ENCODE results near the genes DSG2, TTR and RNF125.

DNA sequence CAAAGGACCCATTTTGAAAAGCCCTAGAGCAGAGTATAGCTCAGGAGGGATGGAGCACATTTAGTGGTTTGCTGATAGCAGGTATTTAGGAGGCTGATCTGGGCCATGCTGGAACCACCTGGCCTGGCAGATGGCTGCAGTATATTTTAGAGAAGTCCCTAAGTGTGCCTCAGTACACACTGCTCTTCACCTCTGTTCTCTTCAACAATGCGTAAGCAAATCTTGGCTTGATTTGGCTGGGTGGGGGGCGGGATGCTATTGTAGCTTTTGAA lies 171.9 kb downstream of the HRH4 start:
- PRO-cap, result no peak

- PRO-cap, result no peak
These were observed 427.6 kb downstream of the ZNF521 start for GRCh38 chr18:24924311-24924865.

GRCh38 chr18:25288835-25289306 lies 63.1 kb downstream of the ZNF521 start:
- PRO-cap, result no peak

GRCh38 chr18:25349024-25349905 lies 2.7 kb downstream of the ZNF521 start:
- PRO-cap, result bidirectional peak, plus-strand start at chr18:25349773, minus-strand start at chr18:25349725

DNA sequence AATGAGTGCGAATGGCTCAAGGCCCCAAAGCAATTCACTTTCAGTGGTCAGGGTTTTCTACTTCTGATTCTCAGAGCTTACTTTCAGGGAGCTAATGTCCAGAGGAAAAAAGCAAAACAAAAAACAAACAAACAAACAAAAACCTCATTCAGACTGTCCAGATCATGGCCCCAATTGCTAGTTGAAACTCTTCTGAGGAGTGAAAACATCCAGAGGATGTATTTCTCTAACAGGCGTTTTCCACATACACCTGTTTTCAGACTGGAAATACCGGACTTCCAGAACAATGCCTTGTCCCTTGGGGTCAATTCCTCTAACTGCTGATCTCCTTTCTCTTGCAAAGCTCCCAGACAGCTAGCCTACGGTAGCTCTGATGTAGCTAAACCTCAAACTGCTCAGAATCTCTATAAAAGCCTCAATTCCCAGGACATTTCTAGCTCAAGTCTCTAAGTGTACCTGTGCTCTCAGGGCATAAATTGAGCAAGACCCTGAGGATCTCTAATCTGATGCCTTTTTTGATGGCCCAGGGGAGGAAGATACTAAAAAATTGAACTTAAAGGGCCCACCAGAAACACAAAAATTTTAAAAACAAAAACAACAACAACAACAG lies 323.5 kb upstream of the ZNF521 start:
- PRO-cap, result no peak

DNA sequence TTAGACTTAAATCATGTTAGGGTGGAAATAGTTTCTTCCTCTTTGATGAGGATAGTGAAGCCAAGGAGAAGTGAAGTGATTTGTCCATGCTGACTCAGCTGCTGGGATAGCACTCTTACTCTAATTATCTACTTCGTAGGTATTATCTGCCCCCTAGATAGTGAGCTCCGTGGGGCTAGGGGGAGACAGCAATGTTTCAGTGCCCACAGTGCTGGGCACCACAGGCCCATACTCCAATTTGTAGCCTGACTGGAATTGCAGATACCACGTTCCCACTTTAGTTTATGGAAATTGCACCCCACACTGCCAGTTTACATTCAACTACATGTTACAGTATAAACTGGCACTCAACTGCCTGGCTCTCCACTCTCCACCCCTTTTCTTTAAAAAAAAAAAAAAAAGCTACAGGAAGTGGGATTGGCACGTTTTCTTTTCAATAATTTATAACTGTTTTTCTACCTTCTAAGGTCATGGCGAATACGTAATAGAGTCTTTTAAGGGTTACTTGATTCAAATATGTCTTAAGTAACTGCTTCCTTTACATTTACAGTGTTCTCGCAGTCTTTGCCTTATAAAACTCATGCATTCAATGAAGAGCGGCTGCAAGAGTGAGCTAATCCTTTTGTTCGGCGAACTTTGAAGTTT lies 2.4 kb downstream of the KCTD1 start:
- PRO-cap, result bidirectional peak, plus-strand start at position 160 of the sequence, minus-strand start at position 96 of the sequence; bidirectional peak, plus-strand start at position 549 of the sequence, minus-strand start at position 353 of the sequence

- PRO-cap, result bidirectional peak, plus-strand start at chr18:26575343, minus-strand start at chr18:26575377; unidirectional peak, minus-strand start at chr18:26575580
These were observed 26.8 kb upstream of the KCTD1 start for GRCh38 chr18:26575056-26575731.

GRCh38 chr18:26649237-26649510 lies 100.8 kb upstream of the KCTD1 start:
- PRO-cap, result no peak

DNA sequence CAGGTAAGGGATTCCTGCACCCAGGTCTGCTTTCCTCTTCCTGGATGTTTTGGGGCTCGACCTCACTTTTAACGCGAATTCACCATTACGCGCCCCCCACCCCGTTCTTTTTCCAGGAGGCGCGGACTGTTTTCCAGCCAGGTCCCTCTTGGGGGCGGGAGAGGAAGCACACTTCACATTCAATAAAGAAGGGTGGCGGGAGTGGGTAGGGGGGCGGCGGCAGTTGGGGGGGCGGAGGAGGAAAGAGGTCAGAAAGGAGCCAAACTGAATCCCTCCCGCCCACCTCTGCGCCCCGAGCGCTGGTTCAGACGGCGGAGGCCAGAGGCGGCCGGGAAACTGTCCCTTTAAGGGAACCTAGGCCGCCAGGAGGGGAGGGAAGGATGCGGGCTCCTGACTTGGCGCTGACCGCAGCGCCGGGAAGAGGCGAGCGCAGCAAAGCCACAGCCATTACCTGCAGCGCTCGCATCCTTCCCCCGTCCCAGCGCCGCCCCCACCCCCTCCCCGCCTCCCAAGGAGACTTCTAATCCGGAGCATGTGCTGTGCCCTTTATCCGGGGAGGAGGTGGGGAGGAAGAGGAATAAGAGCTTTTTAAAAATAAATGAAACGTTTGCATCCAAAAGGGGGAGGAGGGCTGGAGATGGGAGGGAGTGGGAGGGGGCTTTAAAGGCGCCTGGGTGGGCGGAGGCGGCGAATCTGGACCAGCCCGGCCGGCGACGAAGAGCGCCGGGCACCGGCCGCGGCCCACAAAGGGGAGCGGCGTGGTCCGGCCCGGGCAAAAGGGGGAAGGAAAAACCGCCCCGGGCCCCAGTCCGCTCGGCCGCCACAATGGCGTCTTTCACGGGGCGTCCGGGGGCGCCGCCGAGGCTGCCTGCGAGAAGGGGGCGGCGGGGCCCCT lies 107.7 kb upstream of the KCTD1 start:
- PRO-cap, result bidirectional peak, plus-strand start at position 222 of the sequence, minus-strand start at position 150 of the sequence; bidirectional peak, plus-strand start at position 549 of the sequence, minus-strand start at position 480 of the sequence

DNA sequence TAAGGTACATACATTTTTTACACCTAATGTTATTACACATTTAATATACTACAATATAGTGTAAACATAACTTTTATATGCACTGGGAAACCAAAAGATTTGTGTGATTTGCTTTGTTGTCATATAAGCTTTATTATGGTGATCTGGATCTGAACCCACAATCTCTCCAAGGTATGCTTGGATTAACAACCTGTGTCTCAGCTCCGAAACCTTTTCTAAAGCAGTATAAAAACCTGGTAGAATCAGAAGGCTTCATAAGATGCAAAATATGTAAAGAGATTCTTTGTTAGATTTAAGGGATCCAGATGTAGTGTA lies 335.0 kb downstream of the CDH2 start:
- PRO-cap, result unidirectional peak, plus-strand start at position 189 of the sequence

- PRO-cap, result no peak
These were observed 225.6 kb downstream of the CDH2 start for GRCh38 chr18:27951052-27952000.

DNA sequence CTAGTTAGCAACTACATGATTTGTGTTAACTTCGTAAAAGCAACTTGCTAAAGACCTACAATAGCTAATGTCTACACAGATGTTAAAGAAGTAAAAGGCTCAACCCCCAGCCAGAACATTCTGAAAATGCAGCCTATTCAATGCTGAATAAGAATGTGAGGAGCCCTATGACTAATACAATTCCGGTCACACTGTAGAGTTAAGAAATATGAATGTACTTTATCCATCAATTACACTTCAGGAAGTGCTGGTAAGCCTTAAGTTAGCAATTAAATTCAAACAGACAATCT lies 591.0 kb upstream of the CDH2 start:
- PRO-cap, result no peak

DNA sequence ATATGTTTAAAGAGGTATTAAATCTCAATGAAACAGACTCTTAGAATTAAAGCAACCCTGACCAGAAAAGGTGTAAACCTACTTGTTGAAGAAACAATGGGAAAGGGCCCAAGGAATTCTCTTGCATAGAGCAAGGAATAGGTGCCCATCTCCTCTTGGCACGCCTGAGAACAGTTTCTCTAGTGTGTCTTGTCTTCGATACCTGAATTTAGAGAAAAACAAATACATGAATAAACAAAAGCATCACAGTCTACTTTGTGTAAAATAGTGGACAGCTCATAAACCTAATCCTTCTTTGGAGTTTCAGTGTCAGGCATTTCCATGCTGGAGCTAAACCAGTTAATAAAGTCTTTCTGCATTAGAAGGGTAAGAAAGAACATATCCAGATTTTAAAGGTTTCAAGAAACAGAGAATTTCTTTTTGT lies 13.1 kb downstream of the DSC3 start:
- PRO-cap, result no peak

DNA sequence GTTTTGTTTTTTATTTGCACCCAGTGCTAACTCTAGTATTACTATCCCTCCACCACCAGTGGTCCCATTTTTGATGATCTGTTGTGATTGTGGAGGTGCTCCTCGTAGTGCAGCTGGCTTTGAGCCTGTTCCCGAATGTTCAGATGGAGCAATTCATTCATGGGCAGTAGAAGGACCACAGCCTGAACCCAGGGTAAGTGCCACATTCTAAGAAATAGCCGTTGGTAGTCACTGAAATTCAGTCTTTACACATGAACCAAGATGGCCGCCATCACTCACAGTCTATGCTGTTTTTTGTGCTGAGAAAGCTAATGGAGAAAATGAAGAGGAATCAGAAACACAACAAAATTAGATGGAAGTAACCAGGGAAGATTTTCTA lies 25.4 kb downstream of the DSG1 start:
- PRO-cap, result no peak

DNA sequence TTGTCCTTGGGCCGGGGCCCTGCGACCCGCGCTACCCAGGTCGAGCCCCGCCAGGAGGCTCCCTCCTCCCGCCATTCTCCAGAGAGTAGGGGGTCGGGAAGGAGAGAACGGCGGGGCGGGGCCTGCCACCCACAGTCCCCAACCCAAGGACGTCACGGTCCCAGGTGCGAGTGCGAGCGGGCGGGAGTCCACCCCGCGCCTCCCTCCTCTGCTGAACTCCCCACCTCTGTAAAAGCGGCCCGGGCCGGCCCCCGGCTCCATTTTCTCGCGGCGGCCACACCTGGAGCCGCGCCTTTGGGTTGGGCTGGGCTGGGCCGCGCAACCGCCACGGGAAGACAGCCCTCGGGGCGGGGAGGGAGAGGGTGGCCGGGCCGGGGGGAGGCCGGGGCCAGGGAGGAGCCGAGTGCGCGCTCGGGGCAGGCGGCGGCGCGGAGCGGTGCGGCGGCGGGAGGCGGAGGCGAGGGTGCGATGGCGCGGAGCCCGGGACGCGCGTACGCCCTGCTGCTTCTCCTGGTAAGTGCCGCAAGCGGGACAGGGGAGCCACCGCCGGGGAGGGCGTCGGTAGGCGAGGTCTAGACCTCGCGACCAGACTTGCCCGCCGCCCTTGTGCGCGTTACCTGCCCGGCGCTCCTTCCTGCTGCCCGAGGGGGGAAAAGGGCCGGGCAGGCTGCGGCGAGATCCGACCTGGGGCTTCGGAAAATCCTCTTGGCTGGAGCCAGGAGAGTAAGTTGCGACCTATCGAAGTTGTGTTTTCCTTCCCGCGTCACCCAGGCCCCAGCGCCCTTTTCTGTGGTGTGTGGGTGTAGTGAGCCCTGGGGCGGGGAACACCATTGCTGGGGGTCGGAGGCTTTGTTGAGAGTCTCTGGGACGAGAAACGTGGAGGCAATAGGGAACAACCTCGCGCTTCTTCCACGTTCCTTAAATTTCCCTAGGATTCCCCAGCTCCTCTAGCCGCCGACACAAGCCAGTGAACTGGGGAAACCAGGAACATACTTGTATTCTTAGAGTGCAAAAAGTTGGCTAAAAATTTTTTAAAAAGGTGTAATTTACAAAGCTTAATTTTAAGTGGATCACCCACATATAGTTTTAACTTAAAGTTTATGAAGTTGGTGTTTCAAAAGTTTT lies at the start of gene DSG2:
Gene DSG2 (plus strand): TSS at position 394 of the 1,125 bp plus-strand sequence.
- PRO-cap, result bidirectional peak, plus-strand start at position 260 of the sequence, minus-strand start at position 296 of the sequence; bidirectional peak, plus-strand start at position 439 of the sequence, minus-strand start at position 512 of the sequence; unidirectional peak, minus-strand start at position 974 of the sequence

GRCh38 chr18:31591325-31592152 lies at the start of gene TTR:
TTR (plus strand) TSS chr18:31591877.
- PRO-cap, result no peak

GRCh38 chr18:31982948-31983591 lies 35.6 kb upstream of the RNF125 start:
- PRO-cap, result no peak

GRCh38 chr18:32018032-32019205 lies at the start of gene RNF125:
RNF125 (plus strand) TSS chr18:32018825.
- PRO-cap, result unidirectional peak, plus-strand start at chr18:32018196; bidirectional peak, plus-strand start at chr18:32018481, minus-strand start at chr18:32018515; bidirectional peak, plus-strand start at chr18:32018692, minus-strand start at chr18:32018696; bidirectional peak, plus-strand start at chr18:32018837, minus-strand start at chr18:32018807; bidirectional peak, plus-strand start at chr18:32018995, minus-strand start at chr18:32018911

DNA sequence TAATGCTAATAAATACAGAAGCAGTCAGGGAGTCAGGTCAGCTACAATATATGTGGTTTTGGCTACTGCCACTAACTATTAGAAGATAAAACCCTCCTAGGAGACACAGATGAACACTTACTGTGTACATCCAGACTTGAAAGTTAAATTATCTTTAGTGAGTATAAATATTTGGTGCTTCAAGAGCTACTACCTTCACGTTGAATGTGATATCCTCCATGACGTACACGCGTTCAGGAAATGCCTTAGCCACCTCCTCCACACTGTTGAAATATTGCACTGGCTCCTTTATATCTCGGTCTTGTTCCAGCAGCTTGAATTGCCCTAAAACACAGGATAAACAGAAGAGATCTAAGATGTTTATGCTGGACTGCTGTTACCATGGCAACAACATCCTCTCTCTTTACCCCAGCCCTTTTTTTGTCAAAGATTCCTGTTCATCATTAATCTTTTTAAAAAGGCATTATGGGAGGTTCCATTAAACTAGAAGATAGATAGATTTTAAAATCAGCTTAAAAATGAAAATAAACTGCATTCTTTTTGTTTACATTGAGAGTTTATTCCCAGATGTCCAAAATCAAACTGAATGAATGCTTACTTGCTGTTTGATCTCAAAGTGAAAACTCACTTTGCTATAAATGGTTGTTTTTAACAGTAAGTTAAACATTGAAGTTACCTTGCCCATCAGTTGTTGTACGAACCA lies 120.3 kb downstream of the MEP1B start:
- PRO-cap, result no peak

- PRO-cap, result bidirectional peak, plus-strand start at chr18:32350009, minus-strand start at chr18:32349910
These were observed 121.0 kb downstream of the GAREM1 start for GRCh38 chr18:32349695-32350111.

Data from fallopian tube (tissue), 1 donor.